Hematopoietic multipotent progenitor cell (in vitro differentiated cells): ENCODE results near the genes TMCO1 and POU2F1.

DNA sequence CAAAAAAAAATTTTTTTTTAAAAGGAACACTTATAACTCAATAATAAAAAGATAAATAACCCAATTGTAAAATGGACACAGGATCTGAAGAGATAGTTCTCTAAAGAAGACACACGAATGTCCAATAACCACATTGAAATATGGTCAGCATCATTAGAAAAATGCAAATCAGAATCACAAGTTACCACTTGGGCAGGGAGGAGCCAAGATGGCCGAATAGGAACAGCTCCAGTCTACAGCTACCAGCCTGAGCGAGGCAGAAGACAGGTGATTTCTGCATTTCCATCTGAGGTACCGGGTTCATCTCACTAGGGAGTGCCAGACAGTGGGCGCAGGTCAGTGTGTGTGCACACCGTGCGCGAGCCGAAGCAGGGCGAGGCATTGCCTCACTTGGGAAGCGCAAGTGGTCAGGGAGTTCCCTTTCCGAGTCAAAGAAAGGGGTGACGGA, 100.0 kb upstream of the PBX1 start:
- CAGE, long polyA plus RNA = no peak

- CAGE, long polyA plus RNA = no peak
These were observed 2.6 kb downstream of the PBX1 start for GRCh38 chr1:164561602-164561886.

GRCh38 chr1:164565195-164565920, 6.4 kb downstream of the PBX1 start:
- CAGE, long polyA plus RNA = no peak

- CAGE, long polyA plus RNA = no peak
These were observed 31.4 kb downstream of the PBX1 start for GRCh38 chr1:164590020-164591130.

DNA sequence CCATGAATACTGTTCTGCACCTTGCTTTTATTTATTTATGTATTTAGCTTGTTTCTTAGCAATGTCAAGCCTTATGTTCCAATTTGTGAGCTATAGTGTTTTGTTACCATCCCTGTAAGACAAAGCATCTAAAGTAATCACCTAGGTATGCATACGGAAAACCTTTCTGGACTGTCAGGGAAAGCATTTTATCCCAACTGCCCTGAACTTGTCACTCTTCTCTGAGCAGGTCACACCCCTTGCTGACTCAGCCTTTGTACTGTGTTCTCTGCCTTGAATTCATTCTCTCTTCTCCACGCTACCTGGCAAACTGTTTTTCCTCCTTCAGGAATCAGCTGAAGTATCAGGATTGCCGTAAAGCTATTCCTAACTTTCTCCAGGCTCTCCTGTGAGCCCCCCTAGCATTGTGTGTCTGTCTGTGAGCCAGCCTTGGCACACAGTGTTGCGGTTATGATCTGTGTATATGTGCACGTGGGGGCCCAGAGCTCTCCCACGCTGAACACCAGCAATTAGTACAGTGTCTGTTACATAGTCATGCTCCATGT, 54.2 kb downstream of the PBX1 start:
- CAGE, long polyA plus RNA = no peak

GRCh38 chr1:164659705-164660662, 101.0 kb downstream of the PBX1 start:
- CAGE, long polyA plus RNA = no peak

DNA sequence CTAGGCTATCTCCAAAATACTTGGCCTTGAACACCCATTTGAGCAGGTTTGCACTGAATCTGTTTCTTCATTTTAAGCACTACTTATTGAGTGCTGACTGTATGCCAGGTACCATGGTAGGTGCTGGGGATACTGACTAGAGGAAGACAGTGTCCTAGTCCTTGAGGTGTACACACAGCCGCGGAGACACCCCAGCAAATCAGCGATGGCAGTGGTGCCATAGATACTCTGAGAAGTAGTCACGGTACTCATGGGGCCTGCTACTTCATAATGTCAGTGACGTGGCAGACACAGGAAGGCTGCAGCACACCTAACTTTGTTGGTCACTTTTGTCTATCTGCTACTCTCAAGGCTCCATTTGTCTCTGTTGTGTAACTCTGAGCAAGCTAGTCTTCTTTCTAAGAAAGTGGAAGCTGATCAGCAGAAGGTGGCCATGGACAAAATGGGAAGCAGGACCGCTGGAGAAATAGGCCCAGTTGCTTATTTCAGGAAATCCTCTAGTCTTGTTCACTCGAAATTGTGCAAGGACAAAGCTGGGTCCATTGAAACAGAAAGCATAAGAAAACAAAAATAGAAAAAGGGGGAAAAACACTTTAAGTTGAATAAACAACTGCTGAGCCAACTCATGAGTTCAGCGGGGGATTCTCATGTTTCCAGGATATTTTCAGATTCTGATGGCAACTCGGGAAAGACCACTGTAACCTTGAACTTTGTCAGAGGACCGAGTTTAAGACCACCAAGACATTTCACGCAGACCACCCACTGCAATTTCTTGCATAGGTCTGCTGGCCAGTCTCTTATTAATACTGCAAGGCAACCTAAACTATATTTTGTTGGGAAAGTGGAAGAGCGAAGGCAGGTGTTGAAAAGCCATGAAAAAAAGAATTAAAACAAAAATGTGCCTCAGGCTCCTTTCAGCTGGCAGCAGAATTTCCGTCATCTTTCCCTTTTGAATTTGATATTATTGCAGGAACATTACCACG, 150.1 kb downstream of the PBX1 start:
- CAGE, long polyA plus RNA = no peak

- CAGE, long polyA plus RNA = no peak
These were observed 235.3 kb downstream of the PBX1 start for GRCh38 chr1:164794158-164794751.

DNA sequence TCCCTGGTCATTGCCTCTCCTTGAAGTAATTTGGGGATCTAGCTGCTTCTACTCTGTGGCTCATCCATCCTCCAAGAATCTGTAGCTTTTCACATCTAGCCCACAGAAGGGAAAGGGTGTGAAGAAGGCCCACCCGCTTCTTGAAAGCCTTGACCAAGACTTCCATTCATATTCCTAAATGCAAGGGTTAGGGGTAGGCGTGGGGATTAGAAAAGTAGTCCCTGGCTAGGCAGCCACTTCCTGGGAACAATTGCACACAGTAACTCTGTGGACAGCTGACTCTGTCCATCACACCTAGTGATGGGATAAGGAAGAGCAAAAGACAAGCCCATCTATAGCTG, 294.1 kb downstream of the PBX1 start:
- CAGE, long polyA plus RNA = no peak

DNA sequence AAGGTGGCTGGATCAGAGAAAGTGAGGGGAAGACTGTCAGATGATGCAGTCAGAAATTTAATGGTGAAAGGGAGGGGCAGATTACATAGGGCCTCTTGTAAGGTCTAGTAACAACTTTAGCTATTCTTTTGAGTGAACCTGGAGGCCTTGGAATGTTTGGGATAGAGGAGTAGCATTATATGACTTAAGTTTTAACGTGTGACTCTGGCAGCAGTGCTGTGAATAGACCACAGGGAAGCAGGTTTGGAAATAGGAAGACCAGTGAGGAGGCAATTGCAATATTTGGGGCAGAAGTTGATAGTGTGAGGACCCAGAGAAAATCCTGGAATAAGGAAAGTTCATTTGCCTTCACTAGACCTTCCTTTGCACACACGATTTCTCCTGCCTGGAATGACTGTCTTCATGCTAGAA, 302.9 kb downstream of the PBX1 start:
- CAGE, long polyA plus RNA = no peak

GRCh38 chr1:164912208-164912774, 353.3 kb downstream of the PBX1 start:
- CAGE, long polyA plus RNA = no peak

DNA sequence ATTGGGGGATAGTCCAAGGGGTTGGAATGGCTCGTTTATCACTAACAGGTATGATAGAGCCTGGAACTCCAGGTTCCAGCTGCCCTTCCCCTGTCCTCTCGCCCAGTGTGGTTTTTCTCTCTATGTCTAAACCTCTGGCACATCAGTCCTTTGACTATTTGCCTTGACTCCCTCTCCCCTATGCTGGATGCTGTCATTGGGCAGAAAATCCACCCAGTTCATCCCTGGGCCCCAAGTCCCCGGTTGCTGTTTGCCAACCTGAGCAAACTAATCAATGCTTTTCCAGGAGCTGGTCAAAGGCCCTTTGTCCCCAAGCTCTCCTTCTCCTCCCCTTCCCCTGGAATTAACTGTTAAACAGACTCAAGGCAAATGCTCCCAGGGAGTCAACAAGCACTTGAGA, 102.8 kb downstream of the LMX1A start:
- CAGE, long polyA plus RNA = no peak

DNA sequence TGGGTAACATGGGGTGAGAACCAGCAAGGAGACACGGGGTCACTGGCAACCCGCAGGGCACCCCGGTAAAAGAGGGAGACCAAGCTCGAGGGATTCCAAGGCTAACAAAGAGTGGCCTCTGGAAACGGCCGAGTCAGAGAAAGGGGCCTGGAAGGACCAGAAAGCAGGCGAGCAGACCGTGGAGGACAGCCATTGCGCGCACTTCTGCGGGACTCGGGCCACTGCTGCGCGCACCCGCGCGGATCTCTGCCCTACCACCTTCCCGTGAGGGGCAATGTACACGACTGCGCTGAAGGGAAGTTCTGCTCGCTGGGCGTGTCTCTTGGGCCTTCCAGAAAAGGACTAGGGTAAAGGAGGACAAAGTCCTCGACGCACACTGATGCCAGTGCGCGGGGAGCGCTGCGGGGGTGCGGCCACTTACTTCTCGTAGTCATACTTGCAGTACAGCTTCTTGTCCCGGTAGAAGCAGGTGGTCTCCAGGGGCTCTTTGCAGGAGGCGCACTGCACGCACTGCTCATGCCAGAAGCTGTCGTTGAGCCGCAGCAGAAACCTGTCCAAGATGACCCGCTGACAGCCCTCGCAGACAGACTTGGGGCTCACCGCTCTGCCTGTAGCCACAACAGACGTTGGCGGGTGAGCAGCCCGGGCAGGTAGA, 3.7 kb downstream of the LMX1A start:
- CAGE, long polyA plus RNA = no peak

DNA sequence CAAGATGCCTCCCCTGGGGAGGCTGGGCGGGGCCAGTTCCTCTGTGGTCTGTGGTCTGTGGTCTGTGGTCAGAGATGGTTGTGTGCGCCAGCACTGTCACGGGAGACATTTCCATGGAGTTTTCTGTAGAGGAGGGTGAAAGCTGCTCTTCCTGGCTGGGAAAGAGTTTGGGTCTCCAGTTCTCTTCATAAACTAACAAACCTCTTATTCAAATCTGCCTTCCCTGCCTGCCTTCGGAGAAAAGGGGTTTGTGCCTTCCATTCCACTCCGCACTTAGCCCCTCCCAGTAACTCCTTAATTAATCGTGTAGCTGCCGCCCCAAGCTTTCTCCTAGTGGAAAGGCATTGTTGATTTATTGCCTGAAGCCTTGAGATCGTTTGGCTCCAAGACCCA, 36.6 kb upstream of the LMX1A start:
- CAGE, long polyA plus RNA = no peak

- CAGE, long polyA plus RNA = start-site peak on the minus strand at chr1:165768785-165768871, 614 reads
These were observed at the start of gene TMCO1 for GRCh38 chr1:165768382-165769656. Gene TMCO1 (minus strand): TSS chr1:165768868.

- CAGE, long polyA plus RNA = no peak
These were observed 1.3 kb downstream of the UCK2 start for GRCh38 chr1:165828539-165829360.

DNA sequence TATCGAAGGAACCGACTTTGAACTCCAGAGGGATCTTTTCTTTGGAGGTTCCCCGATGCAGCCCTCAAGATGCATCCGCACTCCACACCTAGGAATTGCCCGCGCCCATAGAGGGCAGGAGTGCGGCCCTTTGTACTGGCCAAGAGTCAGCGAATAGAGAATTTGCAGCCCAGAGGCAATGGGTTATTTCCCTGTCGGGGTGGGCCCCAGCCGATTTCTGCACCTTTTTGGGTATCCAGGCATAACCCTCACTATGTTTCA, 749 bp downstream of the POGK start:
- CAGE, long polyA plus RNA = no peak

GRCh38 chr1:166878506-166878882, 2.4 kb upstream of the TADA1 start:
- CAGE, long polyA plus RNA = no peak

DNA sequence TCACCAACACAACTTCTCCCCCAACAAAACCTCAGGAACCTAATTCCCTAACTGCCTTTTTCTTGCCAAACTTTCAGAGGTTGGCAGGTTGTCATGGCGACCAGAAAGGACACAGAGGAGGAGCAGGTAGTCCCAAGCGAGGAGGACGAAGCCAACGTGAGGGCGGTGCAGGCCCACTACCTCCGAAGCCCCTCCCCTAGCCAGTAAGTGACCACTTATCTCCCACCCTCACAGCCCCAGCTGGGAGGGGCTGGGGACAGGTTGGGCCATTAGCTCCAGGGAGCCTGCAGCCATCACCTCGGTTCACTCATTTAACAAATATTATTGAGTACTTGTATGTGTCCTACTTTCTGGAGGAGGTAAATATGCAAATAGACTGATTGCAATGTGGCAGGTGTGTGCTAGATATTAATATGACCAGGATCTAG, 896 bp downstream of the STYXL2 start:
- CAGE, long polyA plus RNA = no peak

DNA sequence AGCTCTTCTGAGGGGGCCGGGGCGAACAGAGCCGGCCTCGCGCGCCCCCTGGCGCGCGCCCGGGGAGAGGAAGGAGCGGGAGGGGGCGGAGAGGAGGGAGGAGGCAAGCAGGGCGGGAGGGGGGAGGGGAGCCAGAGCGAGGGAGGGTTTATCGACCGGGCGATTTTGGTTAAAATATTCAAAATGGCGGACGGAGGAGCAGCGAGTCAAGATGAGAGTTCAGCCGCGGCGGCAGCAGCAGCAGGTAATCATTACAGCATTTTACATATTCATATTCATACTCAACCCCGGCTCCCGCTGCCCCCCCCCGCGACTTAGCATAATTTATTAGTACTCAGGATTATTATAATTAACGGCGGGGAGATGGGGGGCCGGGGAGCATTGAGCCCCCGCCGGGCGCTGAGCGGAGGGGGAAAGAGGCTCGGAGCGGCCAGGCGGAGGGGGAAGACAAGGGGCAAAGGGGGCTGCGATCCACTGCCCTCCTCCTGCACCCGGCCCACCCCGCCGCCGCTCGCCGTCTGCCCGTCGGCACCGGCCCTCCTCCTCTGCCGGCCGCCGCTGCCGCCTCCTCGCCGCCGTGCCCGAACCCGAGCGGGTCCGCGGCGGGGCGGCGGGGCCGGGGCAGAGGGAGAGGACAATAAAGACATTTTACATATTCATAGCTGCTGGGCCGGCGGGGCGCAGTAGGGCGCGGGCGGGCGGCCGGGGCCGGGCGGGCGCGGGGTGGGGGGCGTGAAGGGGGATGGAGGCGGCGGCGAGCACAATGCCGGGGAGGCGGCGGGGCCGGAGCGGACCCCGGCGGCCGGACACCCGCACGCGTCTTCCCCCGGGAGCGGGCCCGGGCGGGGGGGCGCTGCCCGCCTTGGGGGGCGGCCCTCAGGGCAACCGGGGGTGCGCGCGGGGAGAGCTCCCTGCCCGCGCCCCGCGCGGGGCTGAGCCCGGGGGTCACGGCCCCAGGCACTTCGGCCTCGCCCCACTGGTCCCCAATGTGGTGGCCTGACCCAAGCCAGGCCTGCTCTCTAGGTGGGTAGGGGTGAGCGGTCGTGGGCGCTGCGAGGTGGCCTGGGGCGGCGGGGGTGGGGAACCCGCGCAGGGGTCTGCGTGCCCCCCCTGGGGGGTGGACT, at the start of gene POU2F1:
Gene POU2F1, plus strand, starts transcription at position 172 of the 1,124 bp plus-strand sequence.
- CAGE, long polyA plus RNA = start-site peak on the plus strand centred at position 197 of the sequence, 9 bp wide, 51 reads